ENCODE data around the gene C1D.

DNA sequence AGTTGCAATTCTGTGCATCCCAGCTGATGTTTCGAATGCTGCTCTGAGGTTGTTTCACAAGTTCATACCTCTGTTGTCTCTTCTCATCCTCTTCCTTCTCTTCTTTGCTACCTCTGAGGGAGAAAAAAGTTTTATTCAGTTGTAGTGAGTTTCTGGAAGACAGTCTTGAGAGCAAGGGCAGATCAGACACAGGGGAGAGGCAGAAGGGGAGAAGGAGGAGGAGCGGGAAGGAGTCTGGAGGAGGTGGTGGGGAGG, 6.7 kb downstream of the MEIS1 start:
- PRO-cap: no peak
- RAMPAGE, long total RNA: no peak

DNA sequence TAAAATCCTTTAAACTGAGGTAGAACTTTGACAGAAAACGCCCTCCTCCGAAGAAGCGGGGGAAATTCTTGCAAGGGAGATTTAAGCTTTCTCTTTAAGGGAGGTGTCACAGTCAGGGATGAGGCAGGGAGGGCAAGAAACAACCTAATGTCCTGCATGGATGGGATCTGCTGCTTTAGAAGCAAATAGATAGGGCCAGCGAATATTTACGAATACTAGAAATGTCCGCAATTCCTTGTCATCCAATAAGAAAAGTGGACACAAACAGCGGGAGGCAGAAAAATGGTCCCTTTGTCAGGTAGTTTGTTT, 12.0 kb downstream of the MEIS1 start:
- PRO-cap: no peak
- RAMPAGE, long total RNA: no peak

GRCh38 chr2:66447612-66448145, 12.8 kb downstream of the MEIS1 start:
- PRO-cap: no peak
- RAMPAGE, long total RNA: no peak

DNA sequence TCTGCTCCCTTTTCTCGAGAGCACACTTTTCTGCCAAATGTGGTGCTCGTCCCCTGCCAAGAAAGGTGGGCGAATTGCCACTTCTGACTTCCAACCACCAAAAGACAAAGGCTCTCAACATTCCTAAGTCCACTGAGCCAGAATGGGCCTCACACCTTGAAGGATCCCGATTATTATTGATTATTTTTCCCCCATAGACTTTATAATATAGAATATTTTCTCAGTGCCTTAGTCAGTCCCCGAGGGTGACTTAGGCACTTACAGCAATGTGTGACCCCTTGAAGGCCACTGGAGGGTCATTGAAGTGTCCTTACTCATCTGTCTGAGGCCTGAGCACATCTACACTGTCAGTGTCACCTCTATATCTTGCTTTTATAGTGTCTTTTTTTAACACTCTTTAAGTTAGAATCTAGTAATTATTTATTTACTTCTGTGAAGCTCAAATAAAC, 98.2 kb downstream of the MEIS1 start:
- PRO-cap: unidirectional peak, plus-strand start at position 231 of the sequence
- RAMPAGE, long total RNA: no peak

DNA sequence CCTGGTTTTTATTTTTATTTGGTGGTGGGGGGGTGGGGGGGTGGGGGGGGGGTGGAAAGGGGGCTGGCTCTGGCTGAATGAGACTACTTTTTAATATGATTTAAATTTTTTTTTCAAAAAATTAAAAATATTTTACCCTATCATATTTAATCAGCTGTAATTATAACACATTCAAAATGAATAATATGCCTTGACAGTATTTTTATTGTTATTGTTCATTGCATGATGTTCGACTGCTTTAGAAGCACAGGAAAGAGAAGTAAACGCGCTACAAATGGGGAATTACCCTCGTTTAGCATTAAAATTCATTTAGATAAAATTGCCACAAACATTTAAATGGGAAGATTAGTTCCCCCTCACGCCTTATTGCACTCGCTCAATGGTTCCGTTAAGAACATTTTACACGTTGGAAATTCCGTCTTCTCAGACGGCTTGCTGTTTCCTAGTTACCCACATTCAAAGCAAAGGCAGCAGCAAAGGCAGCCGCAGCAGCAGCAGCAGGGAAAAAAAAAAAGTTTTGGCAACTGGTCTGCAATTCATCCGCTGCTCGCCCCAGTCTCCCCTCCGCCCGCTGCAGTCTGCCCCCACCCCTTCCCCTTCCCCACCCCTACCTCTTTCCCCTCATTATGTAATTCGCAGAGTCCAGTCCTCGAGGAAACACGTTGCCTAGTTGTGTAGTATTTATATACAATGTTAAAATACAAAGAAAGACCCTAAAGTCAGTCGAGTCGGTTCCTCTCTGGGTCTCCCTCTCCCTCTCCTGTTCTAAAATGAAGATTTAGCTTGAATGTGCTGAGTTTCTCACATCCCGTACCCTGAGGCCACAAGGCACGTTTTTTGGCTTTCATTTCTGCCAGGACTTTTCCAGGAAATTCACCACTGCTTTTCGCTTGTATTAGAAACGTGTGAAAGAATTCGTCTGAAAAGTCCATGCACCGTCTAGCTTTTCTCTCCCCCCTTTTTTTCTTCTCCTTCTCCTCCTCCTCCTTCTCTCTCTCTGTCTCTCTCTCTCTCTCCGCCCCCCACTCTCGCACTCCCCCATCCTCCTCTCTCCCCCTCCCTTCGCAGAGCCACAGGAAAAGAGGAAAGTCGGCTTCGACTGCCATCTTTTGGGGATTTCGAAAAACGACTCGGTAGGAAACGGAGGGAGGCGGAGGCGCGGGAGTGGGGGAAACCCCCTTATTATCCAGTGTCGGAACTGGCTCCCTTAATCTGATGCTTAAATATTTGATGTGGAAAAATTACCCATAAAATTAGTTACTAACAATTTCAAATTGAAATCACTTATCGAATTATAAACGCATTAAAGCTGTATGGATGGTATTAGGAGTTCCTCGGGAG, 139.9 kb downstream of the MEIS1 start:
- PRO-cap: unidirectional peak, plus-strand start at position 464 of the sequence
- RAMPAGE, long total RNA: no peak

DNA sequence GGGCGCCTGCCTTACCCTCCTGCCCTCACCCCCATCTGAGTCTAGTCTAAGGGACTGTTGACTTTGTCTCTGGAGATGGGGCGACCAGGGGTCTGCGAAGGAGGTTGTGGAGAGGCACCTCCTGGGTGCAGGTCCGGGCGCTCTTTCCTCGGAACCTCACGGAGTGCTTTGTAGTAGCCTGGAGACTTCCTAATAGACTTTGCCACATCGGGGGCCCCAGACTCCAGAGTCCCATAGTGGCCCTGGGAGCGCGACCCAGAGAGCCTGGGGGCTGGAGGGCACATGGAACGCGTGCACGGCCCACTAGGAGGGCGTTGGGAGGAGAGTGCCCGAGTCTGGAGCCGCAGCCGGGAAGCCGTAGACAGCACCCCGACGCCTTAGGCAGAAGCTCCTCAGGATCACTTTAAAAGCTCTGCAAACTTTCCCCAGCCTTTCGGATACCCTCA, 141.5 kb downstream of the MEIS1 start:
- PRO-cap: no peak
- RAMPAGE, long total RNA: no peak

DNA sequence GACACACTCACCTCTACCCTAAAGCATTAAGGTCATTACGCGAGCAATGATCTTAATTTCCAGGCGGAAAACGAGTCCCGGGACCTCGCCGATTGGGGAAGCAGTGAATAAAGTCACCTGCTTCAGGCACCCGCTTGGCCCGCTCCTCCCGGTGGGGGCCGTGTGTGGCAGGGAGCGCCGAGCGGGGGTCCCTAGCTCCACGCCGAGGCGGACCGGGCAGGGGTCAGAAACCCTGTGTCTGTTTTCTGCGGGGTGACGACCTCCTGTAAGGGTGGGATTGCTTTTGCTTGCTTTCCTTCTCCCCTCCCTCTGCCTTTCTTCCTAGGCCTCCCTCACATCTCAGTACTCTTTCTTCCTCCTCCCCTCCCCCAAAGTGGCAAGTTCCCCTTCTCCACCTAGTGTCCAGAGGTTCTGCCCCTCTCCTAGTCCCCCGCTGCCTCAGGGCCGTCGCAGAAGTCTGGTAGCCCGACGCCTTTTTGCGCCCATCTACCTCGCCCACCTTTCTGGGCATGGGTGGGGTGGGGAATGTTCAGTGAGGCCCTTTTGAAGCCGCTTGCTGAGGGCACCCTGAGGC, 142.6 kb downstream of the MEIS1 start:
- PRO-cap: bidirectional peak, plus-strand start at position 158 of the sequence, minus-strand start outside the sequence; bidirectional peak, plus-strand start at position 425 of the sequence, minus-strand start at position 311 of the sequence
- RAMPAGE, long total RNA: no peak

- PRO-cap: no peak
- RAMPAGE, long total RNA: no peak
These were observed 253.6 kb downstream of the ETAA1 start for GRCh38 chr2:67650624-67651268.

DNA sequence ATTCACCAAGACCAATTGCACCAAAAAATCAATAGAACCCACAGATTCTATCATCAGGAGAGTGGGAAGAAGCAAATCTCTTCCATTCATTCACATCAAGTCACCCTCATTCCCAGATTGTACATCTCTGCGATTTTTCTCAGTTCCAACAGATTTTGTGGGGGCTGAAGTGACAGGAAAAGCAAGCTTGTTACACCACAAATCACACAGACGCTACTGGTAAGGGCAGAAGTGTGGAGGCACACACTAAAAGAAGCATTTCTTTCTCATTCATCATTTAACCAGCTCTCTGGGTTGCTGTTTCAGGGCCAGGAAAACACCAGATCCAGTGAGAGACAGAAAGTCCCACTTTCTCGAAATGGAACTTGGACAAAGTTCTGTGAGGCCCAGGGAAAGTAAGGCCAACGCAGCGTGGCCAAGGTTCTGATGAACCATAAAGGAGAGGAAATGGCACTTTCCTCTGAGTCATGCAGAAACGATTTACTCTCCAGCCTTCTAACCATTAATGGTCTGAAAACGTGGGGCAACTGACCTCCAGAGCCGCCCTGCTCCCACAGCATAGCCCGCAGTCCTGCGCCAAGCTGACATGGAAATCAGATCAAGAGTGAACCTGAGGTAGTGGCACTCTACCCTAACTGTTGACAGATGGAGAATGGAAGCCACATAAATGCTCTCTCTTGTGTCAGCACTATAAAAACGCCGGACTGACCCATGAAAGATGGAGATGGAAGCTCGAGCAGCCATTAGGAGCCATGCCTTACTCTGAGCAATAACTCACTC, 191.0 kb downstream of the C1D start:
- PRO-cap: bidirectional peak, plus-strand start at position 596 of the sequence, minus-strand start at position 397 of the sequence
- RAMPAGE, long total RNA: no peak

DNA sequence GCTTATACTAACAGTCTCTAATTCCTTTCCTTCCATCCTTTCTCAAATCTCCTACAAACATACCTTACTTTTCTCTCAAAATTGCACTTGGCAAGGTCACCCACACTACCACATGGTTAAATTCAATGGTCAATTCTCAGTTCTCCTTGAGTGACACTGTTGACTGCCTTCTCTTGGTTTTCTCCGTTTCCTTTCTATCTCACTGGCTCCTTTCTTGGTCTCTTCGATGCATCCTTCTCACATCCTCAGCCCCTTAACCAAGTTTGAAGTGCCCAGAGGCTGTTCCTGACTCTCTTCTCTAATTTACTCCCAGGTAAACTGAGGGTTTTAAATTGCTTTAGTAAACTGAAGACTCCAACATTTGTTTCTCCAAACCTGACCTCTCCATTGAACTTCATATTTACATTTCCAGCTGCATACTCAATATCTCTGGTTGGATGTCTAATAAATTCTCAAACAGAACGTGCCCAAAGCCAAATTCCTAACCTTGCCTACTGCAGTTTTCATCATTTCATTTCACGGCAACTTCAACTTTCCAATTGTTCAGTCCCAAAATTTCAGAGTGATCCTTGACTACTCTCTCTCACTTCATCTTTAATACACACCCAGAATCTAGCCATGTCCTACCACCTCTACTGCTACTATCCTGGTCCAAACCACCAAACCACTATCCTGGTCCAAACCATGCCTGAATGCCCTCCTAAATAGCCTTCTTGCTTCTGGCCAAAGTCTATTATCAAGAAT, 12.2 kb downstream of the C1D start:
- PRO-cap: no peak
- RAMPAGE, long total RNA: no peak

DNA sequence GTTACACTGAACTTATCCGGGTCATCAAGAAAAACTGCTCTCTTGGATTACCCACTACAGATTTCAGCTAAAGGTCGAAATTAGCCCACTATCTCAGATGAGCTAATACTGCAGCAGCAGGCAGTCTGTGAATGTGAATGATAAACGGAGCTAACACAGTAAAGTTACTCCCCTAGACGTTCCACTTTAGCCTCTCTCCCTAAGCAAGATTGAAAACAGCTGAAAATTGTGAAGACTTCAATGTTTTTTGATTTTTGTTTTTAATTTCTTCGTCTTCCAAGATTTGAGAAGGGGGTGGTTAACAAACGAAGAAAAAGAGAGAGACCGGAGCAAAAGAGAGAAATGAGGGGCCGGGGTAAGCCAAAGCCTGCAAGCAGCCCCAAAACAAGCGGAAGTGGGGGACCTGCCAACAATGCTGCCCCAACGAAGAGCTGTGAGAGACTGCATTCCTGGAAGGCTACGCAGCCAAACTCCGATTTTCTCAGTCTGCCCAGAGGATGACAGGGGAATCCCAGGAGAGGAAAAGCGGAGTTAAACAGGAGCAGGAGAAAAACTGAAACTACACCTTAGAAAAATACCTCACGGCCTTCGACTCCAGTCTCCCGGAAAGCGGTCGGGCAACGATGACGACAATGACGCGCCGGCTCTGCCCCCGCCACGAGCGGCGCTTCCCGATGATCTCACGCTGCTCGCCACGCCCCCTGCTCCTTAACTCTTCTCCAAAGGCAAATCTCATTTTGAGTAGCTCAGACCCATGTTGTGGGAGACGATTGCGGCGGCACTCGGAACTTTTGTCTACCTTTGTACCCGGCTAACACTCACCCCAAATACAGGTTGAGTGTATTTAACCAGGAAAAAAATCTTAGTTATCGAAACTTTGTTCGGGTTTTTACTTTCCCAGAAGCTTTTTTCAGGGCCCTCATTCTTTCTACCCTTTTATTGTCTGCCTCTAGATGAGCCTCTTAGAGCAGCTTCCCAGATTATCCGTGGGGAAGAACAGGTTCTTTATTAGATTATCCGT, at the start of gene C1D:
TSS of gene C1D (minus strand) at position 625 of the 1,021 bp plus-strand sequence.
- PRO-cap: bidirectional peak, plus-strand start at position 749 of the sequence, minus-strand start at position 604 of the sequence
- RAMPAGE, long total RNA: start-site peak on the minus strand centred at position 611 of the sequence, 18 bp wide, 559 and 55 reads in 2 replicates

DNA sequence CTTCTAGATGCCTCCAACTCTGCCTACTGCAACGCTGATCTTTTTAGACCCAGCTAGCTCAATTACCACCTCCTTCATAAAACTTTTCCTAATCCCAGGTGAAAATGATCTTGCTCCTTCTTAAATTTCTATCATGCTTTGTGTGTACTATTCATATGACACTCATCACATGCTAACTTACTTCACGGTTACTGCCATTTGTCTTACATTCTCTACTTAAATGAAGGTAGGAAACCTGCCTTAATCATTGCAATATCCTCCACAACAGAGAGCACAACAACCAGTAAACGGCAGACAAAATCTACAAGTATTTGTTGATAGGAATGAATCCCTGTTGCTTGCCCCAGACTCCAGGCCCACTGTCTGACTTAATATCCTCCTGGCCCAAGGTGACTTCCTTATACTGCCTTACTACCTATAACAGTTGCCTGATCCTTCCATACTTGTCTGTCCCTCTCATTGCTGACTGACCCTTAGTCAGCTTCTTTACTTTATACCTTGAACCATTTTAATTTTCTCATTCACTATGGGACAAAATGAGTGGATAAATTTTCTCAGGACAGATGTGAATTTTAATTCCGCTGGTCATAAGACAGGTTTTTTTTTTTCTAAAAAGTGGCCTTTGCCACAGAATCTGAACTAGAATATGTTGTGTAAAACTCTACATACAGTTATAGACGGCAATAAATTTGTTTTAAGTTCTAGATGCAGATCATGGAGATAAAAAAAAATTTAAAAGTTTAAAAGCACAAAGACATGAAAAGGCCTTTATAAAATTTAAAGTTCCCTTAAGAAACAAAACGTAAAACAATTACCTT, 3.4 kb downstream of the PPP3R1 start:
- PRO-cap: no peak
- RAMPAGE, long total RNA: no peak

- PRO-cap: no peak
- RAMPAGE, long total RNA: no peak
These were observed 28.9 kb downstream of the CNRIP1 start for GRCh38 chr2:68290777-68291244.

DNA sequence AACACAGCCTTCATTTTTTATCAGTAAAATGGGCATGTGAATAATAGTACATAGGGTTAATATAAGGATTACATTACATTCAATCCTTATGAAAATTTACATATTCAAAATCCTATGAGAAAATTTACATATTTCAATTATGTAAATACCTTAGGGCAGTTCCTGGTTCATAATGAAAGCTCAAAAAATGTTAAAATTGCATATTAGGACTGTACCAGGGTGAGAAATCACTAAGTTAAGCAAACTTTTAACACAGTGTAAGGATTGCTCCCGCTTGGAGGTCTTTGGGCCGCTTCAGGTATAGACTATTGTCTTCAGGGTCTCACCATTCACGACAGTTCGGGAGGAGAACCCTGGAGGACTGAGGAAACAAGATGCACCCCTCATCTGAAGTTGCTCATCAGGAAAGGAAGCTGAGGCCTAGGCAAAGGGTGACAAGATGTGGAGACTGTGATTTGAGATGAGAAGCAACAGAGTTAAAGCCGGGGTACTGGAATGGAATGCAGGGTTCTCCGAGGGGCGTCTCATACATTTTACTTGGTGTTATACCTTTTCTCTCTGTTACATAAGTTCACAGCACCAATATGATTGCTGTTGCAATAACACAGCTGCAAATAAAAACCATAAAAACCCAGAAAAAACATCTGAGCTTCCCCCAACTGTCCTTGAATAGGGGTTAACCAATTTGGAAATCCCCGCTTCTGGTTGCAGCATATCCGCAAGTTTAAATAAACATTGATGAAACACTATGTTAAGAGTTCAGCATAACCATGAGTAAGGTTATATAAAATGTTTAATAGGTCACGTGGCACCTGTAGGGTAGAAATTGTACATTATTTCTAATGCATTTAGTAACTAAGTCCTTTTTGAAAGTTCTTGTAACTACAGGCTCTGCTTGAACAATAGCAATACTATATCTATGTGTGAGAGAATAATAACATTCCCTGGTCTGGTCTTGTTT, 40.1 kb downstream of the FBXO48 start:
- PRO-cap: no peak
- RAMPAGE, long total RNA: no peak

GRCh38 chr2:68567043-68567504, 76.3 kb upstream of the PROKR1 start:
- PRO-cap: no peak
- RAMPAGE, long total RNA: no peak

DNA sequence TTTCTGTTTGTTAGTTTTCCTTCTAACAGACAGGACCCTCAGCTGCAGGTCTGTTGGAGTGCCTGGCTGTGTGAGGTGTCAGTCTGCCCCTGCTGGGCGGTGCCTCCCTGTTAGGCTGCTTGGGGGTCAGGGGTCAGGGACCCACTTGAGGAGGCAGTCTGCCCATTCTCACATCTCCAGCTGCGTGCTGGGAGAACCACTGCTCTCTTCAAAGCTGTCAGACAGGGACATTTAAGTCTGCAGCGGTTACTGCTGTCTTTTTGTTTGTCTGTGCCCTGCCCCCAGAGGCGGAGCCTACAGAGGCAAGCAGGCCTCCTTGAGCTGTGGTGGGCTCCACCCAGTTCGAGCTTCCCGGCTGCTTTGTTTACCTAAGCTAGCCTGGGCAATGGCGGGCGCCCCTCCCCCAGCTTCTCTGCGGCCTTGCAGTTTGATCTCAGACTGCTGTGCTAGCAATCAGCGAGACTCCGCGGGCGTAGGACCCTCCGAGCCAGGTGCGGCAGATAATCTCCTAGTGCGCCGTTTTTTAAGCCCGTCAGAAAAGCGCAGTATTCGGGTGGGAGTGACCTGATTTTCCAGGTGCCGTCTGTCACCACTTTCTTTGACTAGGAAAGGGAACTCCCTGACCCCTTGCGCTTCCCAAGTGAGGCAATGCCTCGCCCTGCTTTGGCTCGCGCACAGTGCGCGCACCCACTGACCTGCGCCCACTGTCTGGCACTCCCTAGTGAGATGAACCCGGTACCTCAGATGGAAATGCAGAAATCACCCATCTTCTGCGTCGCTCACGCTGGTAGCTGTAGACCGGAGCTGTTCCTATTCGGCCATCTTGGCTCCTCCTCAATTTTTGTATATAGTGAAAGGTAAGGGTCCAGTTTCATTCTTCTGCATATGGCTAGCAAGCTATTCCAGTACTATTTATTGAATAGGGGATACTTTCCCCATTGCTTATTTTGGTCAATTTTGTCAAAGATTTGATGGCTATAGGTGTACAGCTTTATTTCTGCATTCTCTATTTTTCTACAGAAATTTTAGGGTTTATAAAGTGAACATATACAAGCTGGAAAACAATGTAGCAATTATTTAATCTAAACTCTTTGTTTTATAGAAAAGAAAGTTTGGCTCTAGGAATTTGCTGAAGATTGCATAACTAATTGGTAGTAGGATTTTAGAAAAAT, 36.2 kb downstream of the PROKR1 start:
- PRO-cap: no peak
- RAMPAGE, long total RNA: no peak

GRCh38 chr2:68726865-68727431, 7.7 kb upstream of the ARHGAP25 start:
- PRO-cap: no peak
- RAMPAGE, long total RNA: no peak

- PRO-cap: no peak
- RAMPAGE, long total RNA: no peak
These were observed 30.0 kb downstream of the ARHGAP25 start for GRCh38 chr2:68764357-68765187.

DNA sequence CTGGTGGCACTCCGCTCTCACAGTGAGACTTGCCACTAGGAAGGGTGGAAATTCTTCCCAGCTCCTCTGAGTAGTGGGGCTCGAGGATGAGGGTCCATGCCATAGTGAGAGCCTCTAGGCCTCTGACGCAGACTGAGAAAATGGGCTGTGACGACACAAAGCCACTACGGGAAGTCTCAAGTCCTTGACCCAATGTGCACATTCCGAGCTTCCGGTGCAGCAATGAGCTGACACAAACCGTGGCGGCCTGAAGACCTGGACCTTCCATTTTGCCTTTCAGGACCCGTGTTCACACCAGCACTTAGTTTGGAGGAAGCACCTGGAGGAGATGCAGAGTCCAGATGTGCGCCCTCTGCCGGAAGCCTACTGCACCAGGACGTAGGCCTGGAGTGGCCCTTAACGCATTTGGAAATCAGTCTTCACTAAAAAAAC, 34.1 kb downstream of the BMP10 start:
- PRO-cap: unidirectional peak, minus-strand start at position 271 of the sequence
- RAMPAGE, long total RNA: no peak

GRCh38 chr2:69149445-69150254, 136.7 kb downstream of the ANTXR1 start:
- PRO-cap: unidirectional peak, plus-strand start at chr2:69150181
- RAMPAGE, long total RNA: no peak

Data from urinary bladder (tissue), 3 donors.